ENCODE measurements around the genes PDGFRA, KIT and PAICS.

DNA sequence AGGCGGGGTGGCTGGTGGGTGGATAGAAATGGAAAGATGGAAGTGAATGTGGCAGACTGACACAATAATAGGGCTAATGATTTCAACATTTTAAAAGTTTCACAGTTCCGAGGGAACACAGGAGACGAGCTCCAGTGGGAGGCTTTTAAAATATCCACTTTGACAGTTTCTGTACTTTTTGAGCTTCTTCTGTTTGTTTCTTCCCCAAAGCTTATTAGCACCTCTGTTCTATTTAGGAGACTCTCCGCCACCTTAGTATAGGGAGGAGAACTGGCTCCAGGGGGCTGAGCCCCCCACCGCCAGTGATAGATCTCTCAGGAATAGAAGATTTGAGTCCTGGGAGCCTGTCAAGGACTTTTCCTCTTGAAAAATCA, 144.6 kb downstream of the CHIC2 start:
- PRO-cap, result no peak

DNA sequence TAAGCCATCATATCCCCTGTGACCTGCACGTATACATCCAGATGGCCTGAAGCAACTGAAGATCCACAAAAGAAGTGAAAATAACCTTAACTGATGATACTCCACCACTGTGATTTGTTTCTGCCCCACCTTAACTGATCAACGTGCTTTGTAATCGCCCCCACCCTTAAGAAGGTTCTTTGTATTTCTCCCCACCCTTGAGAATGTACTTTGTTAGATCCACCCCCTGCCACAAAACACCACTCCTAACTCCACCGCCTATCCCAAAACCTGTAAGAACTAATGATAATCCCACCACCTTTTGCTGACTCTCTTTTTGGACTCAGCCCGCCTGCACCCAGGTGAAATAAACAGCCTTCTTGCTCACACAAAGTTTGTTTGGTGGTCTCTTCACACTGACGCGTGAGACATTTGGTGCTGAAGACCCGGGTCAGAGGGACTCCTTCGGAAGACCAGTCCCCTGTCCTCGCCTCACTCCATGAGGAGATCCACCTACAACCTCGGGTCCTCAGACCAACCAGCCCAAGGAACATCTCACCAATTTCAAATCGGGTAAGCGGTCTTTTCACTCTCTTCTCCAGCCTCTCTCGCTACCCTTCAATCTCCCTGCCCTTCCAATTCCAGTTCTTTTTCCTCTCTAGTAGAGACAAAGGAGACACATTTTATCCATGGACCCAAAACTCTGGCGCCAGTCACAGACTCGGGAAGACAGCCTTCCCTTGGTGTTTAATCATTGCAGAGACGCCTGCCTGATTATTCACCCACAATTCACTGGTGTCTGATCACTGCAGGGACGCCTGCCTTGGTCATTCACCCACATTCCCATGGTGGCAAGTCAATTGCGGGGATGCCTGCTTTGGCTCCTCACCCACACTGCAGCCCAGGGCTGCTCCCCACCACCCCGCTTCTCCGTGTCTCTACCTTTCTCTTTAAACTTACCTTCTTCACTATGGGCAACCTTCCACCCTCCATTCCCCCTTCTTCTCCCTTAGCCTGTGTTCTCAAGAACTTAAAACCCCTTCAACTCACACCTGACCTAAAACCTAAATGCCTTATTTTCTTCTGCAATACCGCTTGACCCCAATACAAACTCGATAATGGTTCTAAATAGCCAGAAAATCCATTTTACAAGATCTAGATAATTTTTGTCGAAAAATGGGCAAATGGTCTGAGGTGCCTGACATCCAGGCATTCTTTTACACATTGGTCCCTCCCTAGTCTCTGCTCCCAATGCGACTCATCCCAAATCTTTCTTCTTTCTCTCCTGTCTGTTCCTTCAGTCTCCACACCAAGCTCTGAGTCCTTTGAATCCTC, 43.8 kb downstream of the CHIC2 start:
- PRO-cap, result no peak

DNA sequence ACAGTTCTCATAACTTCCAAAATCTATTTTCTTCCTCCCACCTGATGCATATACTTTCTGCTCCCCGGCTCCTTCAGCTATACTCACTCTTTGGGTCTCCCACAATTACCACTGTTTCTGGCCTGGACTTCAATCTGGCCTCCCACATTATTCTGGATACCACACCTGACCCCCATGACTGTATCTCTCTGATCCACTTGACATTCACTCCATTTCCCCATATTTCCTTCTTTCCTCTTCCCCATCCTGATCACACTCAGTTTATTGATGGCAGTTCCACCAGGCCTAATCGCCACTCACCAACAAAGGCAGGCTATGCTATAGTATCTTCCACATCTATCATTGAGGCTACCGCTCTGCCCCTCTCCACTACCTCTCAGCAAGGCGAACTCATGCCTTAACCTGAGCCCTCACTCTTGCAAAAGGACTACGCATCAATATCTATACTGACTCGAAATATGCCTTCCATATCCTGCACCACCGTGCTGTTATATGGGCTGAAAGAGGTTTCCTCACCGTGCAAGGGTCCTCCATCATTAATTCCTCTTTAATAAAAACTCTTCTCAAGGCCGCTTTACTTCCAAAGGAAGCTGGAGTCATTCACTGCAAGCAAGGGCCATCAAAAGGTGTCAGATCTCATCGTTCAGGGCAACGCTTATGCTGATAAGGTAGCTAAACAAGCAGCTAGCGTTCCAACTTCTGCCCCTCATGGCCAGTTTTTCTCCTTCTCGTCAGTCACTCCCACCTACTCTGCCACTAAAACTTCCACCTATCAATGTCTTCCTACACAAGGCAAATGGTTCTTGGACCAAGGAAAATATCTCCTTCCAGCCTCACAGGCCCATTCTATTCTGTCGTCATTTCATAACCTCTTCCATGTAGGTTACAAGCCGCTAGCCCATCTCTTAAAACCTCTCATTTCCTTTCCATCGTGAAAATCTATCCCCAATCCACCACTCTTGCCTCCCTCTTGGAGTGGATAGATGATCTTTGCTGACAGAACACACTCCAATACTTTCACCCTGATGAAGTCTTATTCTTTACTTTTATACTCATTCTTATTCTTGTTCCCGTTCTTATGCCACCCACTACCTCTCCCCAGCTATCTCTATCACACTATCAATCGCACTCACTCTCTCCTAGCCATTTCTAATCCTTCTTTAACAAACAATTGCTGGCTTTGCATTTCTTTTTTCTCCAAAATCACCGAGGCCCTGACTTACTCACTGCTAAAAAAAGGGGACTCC, 40.6 kb downstream of the CHIC2 start:
- PRO-cap, result no peak

DNA sequence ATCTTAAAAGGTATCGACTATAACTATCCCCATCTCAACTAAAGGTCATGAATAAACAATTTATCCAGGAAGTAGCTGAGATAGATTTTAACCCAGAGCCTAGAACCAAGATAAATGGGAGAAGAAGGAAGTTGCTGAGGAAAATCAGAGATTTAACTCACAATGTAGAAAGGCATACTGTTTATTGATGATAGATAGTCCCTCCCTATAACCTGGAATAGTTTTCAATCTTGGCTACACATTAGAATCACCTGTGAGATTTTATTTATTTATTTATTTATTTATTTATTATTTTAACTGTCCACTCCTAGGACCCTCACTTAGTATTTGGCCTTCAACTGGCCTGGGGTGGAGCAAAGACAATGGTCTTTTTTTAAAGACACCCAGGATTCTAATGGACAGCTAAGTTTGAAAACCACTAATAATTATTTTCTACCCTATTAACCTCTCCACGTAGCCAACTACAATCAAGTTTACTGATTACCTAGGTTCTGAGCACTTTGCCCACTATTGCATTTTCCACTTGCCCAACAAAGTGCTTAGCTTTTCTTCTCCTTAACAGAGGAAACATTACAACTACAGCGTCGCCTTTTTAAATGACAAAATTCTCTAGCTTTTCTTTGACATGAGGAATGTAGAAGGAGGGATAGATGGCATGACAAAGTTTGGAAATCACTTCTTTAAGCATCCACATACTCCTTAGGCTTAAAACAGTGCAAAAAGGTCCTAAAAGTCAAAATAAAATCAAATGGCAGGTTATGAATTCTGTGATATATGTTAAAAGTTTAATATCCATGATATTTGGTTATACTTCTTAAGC, 2.1 kb downstream of the CHIC2 start:
- PRO-cap, result no peak

GRCh38 chr4:54063679-54064222, 654 bp downstream of the CHIC2 start:
- PRO-cap, result bidirectional peak, plus-strand start at chr4:54064068, minus-strand start at chr4:54064021

DNA sequence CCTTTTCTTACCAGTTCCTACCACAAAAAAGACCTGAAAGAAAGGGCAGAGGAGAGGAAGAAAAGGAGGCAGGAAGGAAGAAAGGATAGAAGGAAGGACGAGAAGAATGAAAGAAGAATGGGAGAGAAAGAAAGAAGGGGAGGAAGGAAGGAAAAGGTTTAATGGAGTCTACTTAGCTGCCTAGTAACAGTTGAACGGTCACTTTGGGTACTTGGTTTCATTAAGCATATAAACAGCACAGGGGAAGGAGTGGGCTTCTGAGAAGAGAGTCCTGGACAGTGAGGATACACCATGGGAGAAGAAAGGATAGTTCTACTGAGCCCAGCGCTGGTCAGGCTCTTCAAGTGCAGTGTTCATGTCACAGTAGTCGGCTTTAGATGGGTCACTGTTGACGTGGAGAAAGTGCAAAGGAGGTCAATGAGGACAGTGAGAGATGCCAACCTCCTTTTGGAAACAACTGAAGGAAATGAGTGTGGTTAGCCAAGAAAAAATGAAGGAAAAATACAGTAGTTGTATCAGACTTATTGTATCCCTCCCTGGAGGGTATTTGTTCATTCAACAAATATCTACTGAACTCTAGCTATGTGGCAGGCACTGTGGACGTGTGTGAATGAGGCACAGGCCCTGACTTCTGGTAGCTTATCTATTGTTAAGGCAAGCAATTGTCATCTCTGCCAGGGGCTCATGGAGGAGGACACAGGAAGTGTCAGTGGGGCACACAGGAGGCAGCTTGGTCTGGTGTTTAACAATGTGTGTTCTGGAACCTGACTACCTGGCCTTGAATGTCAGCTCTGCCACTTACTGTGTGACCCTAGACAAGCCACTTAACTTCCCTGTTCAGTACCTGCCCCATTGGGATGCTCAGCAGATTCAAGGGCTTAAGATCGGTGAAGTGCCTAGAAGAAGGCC, 1.3 kb upstream of the CHIC2 start:
- PRO-cap, result no peak

DNA sequence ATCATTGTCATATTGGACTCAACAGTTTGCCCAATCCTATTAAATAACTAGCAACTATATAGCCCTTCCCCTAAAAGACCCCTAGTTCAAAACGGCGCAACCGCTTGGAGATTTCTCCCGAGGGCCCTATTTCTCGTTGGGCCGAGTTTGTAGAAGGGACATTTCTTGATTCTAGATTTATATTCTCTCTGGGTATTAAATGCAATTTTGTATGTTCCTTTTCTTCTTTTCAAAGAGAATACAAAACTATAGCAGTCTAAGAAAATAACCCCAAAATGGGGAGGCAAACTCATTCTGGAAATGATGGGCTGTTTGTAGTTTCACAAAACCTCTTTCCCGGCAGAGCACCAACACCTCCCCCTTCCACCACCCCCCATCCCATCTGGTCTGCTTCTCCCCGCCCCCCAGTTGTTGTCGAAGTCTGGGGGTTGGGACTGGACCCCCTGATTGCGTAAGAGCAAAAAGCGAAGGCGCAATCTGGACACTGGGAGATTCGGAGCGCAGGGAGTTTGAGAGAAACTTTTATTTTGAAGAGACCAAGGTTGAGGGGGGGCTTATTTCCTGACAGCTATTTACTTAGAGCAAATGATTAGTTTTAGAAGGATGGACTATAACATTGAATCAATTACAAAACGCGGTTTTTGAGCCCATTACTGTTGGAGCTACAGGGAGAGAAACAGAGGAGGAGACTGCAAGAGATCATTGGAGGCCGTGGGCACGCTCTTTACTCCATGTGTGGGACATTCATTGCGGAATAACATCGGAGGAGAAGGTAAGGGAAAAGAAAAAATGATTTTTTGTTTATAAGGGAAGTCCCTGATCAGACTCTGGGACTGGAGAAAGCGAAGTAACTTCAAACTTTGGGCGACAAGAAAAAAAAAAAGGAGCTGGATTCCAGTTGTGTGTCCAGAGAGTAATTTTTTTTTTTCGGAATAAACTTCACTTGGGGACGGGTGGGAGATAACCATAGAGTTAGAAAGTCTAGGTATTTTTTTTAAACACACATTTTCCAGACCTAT, at the start of gene PDGFRA:
Gene PDGFRA (plus strand): TSS at position 650 of the 1,019 bp plus-strand sequence.
- PRO-cap, result unidirectional peak, plus-strand start at position 650 of the sequence

GRCh38 chr4:54229663-54230417, 747 bp downstream of the PDGFRA start:
- PRO-cap, result no peak

- PRO-cap, result no peak
These were observed 67.0 kb upstream of the KIT start for GRCh38 chr4:54590786-54591046.

DNA sequence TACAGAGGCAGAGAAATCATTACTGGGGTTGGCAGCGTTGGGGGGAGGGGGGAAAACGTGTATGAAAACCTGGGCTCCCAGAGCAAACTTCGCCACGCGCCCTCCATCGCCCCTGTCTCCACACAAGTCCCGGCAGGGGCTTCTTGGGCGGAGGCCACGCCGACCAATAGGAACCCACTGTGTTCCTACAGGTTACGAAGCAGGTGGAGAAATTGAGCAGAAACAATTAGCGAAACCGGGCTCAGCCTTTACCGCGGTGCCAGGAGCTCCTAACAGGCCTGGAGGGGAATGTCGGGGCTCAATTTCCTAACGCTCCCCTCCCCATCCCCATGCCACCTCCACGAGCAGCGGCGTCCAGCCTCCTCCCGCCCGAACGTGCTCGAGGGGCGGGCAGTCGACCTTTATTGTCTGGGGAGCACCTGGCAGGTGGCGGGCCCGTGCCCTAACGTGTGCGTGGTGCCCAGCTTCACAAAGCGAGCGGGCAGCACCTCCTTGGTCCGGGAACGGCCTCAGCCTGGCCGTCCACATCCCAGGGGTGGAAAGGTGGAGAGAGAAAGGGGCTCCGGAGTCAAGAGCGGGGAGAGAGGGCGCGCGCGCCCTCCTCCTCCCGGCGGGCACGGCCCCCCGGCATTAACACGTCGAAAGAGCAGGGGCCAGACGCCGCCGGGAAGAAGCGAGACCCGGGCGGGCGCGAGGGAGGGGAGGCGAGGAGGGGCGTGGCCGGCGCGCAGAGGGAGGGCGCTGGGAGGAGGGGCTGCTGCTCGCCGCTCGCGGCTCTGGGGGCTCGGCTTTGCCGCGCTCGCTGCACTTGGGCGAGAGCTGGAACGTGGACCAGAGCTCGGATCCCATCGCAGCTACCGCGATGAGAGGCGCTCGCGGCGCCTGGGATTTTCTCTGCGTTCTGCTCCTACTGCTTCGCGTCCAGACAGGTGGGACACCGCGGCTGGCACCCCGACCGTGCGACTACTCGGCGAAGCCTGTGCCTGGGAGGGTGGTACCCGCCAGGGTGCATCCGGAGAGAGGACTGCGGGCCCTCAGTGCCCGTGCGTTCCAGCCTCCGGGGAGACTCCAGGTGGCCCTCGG, at the start of gene KIT:
Gene KIT (plus strand): TSS at position 805 of the 1,083 bp plus-strand sequence.
- PRO-cap, result bidirectional peak, plus-strand start at position 805 of the sequence, minus-strand start at position 646 of the sequence

- PRO-cap, result no peak
These were observed 38.4 kb downstream of the KDR start for GRCh38 chr4:55086894-55087408.

GRCh38 chr4:55123037-55123326, 2.4 kb downstream of the KDR start:
- PRO-cap, result no peak

- PRO-cap, result no peak
These were observed 44.2 kb upstream of the KDR start for GRCh38 chr4:55169519-55169972.

DNA sequence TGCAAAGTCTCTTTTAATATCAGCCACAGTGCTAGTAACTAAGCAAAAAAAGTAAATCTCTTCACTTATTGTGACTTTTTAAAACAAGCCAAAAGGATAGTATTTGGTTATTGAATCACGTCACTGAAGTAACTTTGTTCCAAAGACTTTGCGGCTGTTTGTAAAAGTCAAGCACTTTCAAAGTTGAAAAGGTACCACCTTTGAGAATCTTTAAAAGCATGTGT, 84.9 kb upstream of the SRD5A3 start:
- PRO-cap, result no peak

DNA sequence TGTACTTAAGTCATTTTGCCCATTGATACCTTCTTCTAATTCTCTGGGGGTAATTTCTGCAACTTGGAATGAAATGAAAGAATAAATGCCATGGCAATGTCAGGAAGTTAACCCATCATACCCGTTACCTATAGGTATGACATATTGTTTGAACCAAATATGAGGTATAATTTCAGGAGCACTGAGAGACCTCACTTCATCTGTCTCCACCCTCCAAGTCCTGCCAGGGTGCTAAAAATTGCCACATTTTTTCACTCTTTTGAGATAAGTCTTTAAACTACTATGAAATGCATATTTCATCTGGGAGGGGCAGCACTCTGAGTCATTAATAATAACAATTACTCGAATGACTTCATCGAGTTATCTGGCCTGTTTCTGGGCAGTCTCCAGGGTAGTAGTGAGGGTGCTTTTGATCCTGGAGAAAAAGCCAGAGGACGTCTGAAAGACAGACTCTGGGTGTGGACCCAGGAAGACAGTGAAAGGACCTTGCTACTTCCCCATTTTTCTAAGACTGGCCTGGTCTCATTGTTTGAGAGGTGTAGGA, 42.4 kb upstream of the SRD5A3 start:
- PRO-cap, result no peak

DNA sequence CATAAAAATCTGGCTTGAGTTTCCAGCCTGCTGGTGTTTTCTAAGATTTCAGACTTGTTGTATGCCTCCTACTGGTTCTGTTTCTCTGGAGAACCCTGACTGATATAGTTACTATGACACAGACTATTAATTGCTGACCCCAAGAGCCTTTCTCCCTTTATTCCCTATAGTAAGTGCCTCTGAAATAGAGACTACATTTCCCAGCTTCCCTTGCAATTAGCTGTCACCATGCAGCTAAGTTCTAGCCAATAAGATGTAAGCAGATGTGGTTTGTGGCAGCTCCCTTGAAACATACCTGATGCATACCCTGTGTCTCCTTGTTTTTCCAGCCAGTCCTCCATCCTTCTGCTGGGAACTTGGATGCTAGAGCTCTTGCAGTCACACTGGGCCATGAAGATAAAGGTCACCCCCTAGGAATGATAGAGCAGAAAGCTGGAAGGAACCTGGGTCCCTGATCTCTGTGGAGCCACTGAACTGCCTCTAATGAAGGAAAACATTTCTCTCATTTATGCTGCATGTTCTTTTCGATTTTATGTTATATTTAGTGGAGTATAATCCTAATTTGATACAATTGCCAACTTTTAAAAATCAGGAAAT, 9.6 kb upstream of the TMEM165 start:
- PRO-cap, result no peak

DNA sequence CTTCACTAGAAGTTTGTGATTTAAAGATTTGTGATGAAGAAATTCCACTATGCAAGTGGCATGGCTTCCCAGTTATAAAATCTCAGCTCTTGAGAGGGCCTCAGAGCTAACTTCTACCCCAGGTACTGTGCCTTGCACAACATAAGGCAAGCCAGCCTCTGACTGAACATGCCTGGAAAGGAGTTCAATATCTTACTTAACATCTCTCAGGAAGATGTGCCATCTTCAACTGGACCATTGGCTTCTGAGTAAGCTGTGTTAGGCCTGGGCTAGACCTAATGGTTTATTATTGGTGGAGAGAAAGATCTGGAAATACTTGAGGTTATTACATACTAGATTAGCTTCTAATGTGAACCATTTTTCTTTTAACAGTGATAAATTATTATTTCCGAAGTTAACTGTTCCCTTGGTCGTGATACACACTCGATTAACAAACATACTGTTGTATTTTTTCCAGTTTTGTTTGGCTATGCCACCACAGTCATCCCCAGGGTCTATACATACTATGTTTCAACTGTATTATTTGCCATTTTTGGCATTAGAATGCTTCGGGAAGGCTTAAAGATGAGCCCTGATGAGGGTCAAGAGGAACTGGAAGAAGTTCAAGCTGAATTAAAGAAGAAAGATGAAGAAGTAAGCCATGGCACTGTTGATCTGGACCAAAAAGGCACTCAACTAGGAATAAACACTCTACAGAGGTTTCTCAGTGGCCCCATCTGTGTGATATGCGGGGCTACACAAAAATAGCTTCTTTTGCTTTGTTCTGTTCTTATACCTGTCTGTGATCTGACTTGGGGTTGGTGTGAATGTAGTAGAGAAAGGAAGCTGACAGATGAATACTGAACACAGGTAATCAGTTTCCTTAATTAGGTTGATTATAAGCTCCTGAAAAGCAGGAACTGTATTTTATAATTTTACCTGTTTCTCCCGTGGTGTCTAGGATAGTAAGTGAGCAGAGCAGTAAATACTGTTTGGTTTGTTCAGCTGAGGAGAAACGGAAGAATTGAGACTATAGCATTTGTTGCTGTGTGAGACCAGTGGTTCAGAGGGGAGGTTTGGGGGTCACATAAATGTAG, 21.2 kb downstream of the TMEM165 start:
- PRO-cap, result no peak

DNA sequence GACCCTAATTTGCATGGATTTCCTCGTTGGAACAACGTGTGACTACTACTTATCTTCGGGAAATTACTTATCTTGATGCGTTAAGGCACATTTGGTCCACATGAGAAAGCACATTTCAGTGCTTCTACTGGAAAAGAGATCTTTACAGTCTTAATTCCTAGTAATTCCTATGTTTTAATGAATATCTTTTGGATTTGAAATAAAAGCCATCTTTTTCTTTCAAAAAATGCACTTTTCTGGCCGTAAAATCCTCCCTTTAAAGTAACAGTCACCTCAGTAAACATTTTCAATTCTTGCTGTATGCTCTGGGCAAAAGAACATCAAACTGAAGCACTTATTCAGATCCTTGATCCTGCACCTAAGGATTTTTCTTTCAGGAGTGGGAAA, 947 bp upstream of the CLOCK start:
- PRO-cap, result no peak

DNA sequence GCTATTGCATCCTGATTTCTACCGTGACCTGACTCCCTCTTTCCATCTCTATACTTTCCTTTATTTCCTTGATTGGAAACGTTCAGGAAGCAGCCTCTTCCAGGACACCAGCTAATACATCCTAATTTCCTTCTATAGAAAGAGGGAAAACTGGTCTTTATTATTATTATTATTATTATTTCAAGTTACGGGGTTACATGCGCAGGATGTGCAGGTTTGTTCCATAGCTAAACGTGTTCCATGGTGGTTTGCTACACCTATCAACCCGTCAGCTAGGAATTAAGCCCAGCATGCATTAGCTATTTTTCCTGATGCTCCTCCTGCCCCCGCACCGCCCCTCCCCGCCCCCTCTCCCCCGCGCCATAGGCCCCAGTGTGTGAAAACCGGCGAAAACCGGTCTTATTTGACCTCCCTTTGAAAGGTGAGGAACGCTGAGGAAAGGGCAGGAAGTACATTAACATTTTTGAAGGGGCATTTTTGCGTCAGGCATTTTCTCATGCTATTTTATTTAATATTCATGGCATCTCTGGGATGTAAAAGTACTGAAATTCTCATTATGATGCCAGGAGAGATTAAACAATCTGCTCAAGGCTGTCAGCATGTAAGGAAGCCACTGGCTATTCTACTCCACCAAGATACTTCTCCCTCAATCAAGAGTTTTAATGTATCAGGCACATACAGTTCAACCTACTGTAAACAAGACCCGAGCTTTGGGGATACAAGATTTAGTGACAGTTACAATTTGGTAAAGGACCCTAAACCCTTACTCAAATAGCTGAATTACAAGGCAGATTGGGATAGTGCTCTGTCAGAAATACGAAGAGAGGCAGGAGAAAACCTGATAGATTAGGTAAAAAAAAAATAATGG, 1.1 kb upstream of the NMU start:
- PRO-cap, result no peak

DNA sequence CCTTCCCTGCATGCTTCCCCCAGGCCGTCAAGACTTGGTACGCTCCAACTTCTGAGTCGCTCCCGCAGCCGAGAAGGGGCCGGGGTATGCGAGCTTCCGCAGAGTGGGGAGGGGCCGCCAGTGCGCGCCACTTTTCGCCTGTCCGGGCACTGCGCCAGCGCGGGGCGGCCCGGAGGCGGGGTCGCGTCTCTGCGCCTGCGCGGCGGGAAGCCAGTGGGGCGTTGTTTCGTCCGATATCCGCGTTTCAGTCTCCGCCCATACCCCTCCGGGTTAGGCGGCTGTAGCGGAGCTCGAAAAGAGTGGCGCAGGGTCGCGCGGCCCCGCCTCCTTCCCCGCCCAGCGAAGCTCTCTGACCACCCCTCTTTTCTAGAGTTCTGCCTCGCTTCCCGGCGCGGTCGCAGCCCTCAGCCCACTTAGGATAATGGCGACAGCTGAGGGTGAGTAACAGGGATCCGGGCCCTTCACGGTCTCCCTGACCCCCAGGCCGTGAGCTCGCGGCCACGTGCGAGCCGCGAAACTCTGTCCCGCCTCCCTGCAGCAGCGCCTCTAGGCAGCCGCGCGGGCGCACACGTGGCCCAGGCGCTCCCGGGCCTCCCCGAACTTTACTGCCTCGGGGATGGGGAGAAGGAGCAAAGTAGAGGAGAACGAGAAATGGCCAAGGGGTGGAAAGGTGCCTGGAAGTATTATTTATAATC, at the start of gene PAICS:
Gene PAICS (plus strand): TSS at position 369 of the 695 bp plus-strand sequence.
- PRO-cap, result bidirectional peak, plus-strand start at position 369 of the sequence, minus-strand start at position 88 of the sequence

All from mucosa of descending colon (tissue), 1 donor.